Penis (tissue), 1 donor: ENCODE measurements around a stretch of chr10.

- PRO-cap: no peak
These were observed 10.4 kb upstream of the RAB11FIP2 start for GRCh38 chr10:118057079-118057619.

DNA sequence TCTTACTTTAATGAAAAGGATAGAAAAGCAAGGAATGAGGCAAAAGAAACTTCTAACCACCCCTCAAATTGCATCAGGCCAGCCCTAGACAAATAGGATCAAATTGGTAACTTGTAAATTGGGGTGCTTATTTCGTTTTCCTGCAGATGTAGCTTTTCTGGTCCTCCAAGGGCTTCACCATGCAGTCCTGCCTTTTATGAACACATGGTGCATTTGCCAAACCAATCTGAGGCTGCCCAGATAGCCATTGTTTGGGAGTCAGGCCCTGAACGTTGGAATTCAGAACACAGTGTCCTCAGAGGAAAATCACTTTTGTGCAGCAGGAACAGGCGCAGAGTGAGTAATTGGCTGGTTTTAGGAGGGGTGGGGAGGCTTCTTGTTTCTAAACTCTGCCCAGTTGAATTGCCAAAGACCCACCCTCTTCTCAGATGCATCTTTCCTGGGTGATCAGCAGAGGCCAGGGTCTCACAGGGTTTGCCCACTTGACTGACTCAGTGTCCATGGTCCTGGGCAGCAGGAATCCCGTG is 24.5 kb downstream of the PRLHR start:
- PRO-cap: no peak

- PRO-cap: no peak
These were observed 85.2 kb upstream of the CACUL1 start for GRCh38 chr10:118840004-118840393.

- PRO-cap: no peak
These were observed 23.0 kb downstream of the NANOS1 start for GRCh38 chr10:119052438-119052995.

DNA sequence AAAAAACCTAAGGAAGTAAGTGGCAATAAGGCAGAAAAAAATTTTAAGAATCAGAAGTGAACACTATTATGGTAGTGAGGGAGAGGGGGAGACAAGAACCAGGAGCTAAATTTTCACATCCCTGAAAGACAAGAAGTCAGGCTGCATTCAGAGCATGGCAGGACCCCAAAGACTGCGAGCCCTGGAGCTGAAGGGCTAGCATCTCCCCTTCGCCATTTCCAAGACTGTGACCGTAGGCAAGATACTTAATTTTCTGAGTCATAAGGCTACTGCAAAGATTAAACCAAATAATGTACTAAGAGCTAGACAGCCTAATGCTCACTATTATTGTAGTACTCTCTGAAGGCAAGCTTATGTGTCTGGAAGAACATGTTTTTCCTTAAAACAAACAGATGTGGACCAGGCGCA is 14.1 kb downstream of the EIF3A start:
- PRO-cap: no peak

GRCh38 chr10:119209342-119209906 is 2.1 kb downstream of the GRK5 start:
- PRO-cap: bidirectional peak, plus-strand start at chr10:119209737, minus-strand start at chr10:119209583

DNA sequence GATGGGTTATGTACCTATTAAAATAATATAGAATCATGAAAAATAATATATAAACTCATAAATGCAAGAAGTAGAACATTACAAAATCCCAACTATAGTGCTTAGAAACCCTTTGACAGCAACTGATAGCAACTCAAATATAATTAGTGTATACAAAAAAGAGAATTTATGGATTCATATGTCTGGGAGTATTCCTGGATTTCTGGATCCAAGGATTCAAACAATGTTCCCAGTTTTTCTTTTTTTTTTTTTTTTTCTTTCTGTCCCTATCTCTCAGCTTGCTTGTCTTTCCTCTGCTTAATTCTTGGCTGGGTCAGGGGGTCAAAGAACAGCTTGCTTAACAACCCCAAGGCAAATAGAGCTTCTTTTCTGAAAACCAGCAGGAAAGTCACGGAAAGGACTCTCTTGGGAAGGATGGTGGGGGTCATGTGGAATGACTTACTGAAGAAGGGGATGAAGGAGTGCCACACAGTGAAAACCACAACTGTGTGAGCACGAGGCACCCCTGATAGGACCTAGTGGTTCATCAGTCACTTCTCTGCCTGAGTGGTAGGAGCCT is 36.0 kb downstream of the GRK5 start:
- PRO-cap: no peak

DNA sequence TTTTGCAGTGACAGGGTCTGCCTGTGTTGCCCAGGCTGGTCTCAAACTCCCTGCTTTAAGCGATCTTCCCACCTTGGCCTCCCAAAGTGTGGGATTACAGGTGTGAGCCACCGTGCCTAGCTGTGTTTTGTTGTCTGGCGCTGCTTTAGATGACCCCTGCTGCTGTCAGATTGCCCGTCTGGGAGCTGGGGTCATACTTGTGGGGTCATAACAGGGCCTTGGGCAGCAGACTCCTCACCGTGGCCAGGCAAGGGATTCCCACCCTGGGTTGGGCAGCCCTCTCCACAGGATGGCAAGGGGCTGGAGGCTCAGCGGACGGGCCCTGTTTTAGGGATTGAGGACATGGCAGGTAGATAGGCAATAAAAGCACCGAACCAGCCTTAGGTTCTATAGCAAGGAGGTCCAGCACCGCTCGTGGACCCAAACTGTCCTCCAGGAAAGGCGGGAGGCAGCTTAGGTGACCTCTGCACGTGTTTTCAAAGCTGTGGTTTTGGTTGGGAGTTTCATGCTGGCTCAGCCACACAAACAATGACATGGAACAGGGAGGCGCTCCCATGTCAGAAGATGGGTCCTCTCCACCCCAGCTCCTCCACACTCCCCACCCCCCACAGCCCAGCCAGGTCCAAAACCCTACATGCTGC is 60.0 kb downstream of the GRK5 start:
- PRO-cap: no peak

GRCh38 chr10:119270763-119271044 is 63.3 kb downstream of the GRK5 start:
- PRO-cap: no peak

DNA sequence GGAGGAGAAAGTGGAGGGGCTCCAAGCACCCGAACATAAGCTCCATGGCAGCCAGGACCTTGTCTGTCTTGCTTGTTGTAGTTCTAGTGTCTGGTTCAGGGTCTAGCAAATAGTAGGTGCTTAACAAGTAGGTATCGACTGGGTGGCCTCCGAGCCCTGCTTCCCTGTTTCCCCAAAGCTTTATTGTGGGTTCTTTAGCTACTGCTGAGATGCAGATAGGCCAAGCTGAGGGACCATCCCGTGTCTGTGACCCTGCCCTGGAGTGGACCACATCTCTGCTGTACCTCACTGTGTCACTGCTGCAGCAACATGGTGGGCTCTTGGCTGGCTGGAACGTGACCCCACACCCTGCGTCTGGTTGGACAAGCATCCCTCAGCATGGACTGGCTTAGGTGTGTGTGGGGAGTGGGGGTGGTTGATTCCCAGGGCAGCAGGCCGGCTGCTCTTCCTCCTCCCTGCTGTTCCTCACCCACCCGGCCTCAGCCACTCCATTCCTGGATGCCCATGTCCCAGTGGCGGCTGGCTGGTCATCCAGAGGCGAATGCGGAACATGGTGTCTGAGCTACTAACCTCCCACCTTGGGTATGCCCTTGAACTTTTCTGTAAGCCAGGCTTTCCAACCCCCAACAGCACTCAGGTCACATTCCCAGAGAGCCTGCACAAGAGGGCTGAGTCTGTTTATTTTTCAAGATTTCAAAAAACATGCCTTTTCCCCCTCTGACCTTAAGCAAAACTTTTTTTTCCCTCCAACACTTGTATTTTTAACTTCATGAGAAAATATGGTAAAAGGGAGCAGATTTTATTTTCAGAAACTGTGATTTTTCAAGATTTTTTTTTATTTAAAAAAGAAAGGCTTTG is 81.2 kb downstream of the GRK5 start:
- PRO-cap: no peak

GRCh38 chr10:119313302-119314270 is 106.2 kb downstream of the GRK5 start:
- PRO-cap: no peak

GRCh38 chr10:119315016-119315587 is 107.7 kb downstream of the GRK5 start:
- PRO-cap: no peak

GRCh38 chr10:119335909-119337037 is 128.9 kb downstream of the GRK5 start:
- PRO-cap: no peak

DNA sequence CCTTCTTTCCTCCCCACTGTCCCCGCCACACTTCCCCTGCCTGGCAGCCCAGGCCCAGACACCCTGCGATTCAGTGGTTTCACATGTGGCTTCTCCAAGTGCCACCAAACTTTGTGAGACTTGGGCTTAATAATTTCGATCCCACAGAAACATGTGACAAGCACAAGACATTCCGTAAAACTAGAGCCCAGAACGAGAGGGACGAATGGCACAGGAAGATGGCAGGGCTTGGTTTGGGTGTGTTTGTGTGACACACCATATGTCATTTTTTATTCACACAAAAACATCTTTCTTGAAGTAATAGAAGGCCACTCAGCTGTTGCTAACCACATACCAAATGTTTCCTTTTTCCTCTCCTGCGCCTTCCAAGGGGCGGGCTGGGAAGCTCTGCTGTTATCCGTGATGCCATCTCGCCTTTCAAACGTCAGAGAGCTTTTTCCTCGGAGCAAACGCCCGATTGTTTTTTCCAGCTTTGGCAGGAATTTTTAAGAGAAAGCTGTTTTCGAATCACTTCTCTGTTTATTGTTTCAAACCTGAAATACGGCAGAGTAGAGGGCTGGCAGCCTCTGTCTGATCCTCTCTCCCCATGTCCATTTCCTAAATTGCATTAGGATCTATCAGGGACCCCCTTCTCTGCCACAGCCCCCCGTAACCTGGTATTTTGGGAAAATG is 163.0 kb downstream of the GRK5 start:
- PRO-cap: no peak

- PRO-cap: no peak
These were observed 167.0 kb downstream of the RGS10 start for GRCh38 chr10:119375355-119376010.

DNA sequence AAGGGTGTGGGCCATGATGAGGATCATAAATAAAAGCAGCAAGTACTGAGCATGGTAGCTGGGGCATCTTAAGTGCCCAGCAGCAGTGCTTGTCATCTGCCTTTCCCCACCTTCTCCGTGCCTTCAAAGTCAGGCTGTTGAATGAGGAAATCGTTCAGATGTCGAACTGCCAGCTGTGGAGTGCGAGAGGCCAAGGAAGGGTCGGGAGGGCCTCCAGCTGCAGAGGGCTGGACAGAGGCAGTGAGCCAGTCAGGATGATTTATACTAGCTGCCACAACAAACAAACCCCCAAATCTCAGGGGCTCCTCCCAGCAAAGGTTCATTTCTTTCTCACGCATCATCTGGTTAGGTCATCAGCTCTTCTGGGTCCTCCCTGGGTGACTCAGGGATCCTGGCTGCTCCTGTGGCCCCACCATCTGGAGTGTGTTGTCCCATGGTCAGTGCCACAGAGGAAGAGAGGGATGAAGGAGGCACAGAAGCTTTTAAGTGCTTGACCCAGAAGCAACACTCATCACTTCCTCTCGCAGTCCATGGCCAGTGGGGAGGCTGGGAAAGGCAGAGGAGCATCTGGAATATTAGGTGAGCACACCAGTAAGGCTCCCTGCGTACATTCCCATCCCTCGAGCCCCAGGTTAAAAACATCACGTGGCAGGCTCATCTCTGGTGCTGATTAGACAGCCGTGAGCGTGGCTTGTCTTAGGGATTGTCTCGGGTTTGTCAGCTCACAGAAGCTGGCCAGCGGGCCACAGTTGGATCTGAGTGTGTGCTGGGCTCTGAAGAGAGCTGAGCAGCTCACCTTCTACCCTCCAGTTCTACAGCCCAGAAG is 140.7 kb downstream of the RGS10 start:
- PRO-cap: unidirectional peak, plus-strand start at position 537 of the sequence

GRCh38 chr10:119443254-119443978 is 99.1 kb downstream of the RGS10 start:
- PRO-cap: no peak

- PRO-cap: no peak
These were observed 92.4 kb downstream of the RGS10 start for GRCh38 chr10:119449991-119450587.

GRCh38 chr10:119477999-119478843 is 64.3 kb downstream of the RGS10 start:
- PRO-cap: no peak

GRCh38 chr10:119653985-119655192 is 3.2 kb downstream of the BAG3 start:
- PRO-cap: bidirectional peak, plus-strand start at chr10:119654811, minus-strand start at chr10:119654505